Ishikawa (cell line): ENCODE measurements around a stretch of chr16.

GRCh38 chr16:5089915-5090942 lies 7.4 kb downstream of the EEF2KMT start:
- RRBS, result no CpG with 5 or more reads among the region's 36 CpGs

GRCh38 chr16:5117407-5117891 lies 19.9 kb upstream of the EEF2KMT start:
- RRBS, result no CpG with 5 or more reads among the region's 14 CpGs

DNA sequence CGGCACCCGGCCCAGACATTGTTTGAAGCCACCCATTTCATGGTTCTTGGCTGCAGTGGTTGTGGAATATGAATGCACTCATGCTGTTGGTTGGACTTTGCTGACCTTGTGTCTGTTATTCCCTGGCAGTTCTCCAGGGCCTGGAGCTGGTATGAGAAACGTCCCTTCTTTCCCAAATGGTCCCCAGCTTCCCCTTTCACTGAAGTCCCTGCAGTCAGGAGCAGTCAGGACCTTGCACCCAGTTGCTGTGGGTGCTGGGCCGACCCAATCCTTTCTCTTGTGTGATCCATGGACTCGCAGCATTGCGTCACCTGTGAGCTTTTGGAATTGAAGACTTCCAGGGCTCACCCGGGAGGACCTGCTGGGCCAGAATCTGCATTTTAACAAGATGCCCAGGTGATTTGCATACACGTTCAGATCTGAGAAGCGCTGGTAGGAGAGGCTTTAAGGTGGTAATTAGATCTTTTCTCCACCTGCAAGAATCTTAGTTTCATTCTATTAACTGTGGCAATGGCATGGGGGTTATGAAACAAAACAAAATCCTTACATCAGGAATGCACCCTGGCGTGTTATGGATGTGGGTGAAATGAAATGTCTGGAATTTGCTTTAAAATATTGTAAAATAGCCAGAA lies 37.3 kb upstream of the EEF2KMT start:
- RRBS, result no CpG with 5 or more reads among the region's 10 CpGs

DNA sequence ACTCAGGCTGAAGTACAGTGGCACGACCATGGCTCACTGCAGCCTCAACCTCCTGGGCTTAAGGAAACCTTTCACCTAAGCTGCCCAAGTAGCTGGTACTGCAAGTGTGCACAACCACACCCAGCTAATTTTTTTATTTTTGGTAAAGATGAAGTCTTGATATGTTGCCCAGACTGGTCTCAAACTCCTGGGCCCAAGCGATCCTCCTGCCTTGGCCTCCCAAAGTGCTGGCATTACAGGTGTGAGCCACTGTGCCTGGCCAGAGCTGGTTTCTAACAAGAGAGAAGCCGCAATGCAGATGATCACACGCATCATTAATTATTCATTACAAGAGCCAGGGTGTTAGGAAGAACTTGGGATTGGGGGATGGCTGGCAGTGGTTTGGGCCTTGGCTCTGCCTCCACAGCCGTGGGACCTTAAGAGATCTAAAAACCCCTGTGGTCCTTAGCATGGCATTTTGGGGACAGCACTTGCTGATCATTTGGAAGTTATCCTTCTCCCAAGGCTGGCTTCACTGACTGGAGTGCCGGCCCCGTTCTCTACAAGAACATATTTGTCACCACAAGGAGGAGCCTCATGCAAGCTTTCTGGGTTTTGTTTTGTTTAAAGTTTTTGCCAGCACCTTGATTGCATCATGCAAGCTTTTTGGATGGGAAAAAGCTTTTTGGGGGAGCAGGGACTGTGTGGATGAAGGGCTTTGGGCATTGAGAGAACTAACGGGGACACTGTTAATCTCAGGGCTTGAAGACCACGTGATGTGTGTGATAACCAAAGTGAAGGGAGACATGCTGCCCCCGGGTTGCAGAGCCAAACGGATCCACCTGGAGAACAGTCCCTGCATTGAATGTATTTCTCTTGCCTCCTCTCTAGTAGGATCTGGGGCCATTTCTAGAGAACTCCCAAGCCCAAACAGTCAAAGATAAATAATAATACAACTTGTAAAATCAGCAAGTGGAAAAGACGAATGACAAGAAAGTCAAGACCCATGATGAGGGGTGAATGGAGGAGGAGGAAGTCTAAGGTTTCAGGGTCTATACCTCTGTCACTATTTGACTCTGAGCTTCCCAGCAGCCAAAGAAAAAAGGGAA lies 17.5 kb downstream of the TMEM114 start:
- RRBS, result no CpG with 5 or more reads among the region's 12 CpGs

GRCh38 chr16:8651475-8651943 lies 22.9 kb upstream of the ABAT start:
- RRBS, result no CpG with 5 or more reads among the region's 7 CpGs

DNA sequence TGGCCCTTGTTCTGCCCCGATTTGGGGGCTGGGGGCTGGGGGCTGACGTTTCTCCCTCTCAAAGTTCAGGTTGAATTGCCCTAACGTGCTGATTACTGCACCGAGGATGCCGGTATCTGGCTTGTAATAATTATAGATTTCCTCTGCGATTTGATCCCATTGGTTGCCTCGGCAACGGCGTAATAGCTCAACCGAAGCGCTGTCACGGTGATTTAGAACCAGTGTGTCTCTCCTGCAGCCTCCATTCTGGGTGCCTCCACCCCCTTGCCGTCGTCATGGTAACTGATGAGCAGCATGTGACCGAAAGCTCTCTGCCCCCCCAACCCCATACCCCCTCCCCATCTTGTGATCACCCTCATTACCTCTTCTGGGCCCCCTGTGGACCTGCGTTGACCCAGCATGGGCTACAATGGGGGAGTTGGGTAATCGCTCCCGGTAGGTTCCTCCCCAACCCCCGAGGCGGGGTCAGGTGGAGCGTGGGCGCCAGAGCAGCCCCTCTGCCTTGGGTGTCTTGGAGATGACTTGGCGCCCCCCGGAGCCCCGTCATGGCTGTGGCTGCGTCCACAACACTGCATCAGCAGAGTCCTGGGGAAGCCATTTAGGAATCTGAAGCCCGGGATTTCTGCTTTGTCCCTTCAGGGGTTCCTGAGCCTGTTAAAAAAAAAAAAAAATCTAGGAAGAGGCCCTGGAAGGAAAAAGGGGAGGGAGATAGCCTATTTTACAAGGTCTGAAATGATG lies 38.4 kb downstream of the ABAT start:
- RRBS, result 12% methylated on average over 5 of the region's 27 CpGs

DNA sequence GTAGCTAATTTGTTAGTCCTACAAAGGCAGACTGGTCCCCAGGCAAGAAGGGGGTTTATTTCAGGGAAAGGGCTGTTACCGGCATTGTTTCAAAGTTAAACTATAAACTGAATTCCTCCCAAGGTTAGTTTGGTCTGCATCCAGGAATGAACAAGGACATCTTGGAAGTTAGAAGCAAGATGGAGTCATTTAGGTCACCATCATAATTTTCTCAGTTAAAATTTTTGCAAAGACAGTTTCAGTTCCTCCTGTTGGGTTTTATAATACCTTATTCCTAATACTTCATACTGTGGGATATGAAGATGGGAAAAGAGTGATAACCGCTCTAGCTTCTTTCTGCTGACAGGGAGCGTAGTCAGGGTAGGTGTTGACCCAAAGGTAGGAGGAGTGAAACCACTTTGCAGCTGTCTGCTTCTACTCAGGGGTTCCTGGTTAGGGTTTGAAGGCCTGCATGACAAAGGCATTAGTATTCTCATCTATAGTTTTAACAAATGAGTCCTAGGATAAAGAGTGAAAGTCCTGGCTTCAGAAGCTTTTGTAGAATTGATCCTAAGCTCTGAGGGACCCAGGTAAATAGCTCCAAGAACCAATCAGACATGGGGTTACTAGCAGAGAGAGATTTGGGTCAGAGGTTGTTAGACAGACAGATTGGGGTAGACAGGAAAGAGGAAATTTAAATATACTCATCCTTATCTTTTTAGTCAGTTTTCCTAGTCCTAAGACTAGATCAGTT lies 24.9 kb downstream of the PMM2 start:
- RRBS, result no CpG with 5 or more reads among the region's 3 CpGs

GRCh38 chr16:8861206-8862102 lies 7.4 kb downstream of the CARHSP1 start:
- RRBS, result no CpG with 5 or more reads among the region's 16 CpGs

DNA sequence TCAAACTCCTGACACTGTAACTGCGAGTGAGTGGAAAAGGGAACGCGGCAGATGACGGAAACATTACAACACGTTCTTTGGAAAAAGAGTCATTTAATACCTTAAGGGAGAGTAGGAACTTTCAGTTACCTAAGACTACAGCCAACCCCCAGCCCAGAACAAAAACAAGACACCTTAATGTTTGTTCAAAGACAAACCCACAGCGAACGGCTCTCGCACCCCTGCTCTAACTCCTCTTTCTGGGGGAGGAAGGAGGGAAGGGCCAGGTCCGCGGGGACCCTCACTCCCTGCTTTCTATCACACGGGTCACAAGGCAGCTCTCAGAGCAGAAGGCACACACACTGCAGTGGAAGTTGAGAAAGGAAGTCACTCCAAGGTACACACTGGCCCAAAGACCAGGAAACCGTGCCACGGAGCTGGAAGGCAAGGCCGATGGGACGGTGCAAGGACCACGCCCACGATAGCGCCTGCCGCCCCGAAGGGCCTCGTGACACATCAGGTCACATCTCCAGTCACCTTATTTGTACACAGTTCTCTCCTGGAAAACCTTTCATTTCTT lies 9.9 kb downstream of the LITAFD start:
- RRBS, result no CpG with 5 or more reads among the region's 21 CpGs

DNA sequence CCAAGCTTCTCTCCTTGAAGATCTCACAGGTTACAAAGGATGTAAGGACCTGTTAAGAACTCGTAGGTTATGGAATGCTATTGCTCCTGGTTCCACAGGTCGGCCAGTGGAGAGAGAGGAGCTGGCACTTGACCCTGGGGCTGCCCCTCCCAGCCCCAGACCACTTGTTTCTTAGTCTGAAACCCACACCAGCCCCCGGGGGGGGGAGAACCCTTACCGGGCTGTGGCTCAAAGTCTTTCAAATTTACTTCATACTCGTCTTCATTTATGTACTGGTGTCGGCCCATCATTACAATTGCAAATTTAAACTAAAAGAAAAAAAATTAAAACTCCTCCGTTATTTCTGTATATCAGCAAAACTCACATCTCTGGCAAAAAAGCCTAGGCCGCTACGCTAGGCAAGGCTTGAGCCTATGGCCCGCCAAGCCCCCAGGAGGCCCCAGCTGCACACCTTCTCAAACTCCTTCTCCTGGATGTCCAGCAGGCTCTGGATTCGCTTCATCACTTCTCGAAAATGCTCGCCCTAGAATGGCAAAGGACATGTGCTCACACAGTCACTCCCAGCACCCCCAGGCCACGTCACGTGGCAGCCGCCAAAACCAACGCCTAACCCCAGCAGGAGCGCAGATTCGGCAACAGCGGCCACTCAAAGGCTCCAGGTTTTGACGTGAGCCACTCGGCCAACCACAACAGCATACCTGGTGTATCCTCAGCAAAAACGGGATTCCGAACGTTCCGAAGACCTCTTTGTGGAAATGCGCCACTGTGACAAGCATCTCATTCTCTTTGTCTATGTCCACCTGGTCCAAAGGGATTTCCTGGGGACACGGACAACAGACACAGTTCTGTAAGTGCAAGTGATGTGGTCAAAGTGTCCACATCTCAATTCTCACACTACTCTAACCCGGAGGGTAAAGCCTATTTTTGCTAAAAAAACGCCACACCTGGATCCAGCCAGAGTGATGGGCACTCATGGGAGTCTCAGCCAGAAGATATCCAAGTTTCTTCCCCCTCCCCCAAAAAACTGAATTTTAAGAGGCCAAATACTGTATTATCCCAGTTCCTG lies 12.5 kb downstream of the LITAFD start:
- RRBS, result no CpG with 5 or more reads among the region's 30 CpGs

DNA sequence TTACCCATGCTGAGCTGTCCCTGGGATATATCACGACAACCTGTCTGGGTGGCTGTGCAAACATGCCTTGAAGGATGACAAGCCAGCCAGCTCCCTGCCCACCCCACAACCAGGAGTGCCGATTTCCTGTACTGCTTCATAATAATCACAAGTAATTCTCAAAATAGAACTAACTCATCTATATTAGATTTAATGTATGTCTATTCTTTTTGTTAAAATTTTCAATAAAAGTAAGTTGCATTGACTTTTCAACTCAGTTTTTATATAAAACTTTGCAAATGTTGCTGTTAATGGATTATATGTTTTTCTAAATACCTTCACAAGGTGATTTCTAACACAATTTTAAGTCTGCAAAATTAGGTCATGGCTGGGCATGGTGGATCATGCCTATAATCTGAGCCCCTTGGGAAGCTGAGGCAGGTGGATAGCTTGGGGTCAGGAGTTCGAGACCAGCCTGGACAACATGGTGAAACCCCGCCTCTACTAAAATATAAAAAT lies 36.1 kb downstream of the LITAFD start:
- RRBS, result no CpG with 5 or more reads among the region's 4 CpGs

GRCh38 chr16:8959815-8961029 lies 3.5 kb downstream of the USP7 start:
- RRBS, result no CpG with 5 or more reads among the region's 14 CpGs

DNA sequence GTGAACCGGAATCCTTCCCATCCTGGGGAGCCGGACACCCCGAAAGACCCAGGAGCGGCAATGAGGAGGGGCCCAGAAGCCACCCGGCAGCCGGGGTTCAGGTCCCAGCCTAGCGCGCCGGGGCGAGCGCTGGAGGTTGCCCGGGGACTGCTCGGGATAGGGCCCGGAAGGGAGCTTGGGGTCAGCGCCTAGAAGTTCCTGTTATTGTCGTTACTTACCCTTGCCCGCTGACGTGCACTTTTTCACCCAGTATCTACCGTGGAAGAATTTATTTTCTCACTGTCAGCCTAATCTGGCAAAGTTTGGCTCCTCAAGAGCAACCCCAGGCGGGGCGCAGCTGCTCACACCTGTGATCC lies 448 bp upstream of the USP7 start:
- RRBS, result 1% methylated on average over 4 of the region's 21 CpGs

DNA sequence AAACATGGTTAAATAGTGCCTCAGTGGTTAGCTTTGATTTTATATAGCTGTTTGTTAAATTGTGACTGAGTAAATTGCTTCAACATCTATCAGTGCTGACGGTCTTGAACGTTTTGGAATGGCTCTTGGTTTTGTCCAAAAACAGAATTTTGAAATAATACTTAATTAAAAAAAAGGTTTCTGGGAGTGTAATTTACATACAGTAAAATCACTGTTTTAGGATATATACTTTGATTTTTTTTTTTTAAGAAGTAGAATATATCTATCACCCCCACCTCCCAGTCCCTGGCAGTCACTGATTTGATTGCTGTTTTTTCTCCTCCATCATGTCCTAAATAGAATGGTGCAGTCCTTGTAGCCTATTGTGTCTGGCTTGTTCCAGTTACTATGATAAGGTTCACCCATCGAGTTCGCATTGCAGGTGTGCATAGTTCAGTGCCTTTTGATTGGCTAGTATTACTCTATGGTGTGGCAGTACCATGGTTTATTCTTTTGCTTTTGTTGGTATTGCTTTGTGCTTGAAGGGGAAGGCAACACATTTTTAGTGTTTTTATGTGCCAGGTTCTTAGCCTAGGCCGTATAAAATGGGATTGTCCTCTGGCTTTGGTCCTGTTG lies 2.9 kb downstream of the HAPSTR1 start:
- RRBS, result no CpG with 5 or more reads among the region's 5 CpGs

GRCh38 chr16:9108184-9109171 lies 17.0 kb downstream of the HAPSTR1 start:
- RRBS, result no CpG with 5 or more reads among the region's 12 CpGs

DNA sequence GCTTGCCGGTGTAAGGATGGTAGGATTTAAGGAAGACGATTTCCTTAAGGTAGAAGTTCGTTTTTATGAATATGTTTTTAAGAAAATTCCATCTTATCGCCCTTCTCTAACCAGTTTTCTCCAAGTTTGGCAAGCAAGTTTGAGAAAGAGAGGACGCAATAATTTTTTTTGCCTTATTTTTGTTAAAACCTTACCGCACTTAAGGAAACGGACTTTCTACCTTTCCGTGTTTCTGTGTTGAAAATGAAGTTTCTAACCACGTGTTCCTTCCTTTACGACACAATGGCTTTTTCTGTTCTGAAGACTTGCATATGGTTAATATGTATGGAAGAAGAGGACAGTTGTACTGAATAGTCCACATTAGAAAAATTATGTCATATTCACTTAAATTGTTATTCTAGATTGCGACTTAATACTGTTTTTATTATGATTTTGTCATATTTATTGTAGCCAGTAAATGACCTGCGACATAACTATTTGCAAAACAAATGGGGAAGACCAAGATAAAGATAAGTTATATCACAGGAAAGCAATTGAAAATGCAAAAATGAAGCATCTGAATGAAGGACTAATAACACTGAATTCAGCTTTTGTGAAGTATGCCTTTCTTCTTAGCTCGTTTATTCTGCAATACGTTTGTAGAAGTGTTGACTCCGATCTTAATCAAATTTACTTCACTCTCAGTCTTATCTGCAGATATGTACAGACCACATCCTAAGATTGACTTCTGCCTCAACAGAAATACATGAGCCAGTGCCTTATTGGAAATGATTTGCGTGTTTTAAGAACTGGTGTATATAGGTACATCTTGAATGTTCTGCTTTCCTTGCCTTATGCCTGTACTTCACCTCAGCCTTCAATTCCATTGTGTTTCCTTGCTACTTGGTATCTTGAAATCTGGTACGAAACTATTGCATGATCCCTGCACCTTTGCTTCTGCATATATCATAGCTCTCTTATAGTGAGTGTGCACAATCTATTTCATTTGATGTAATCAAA lies 1.1 kb downstream of the ATF7IP2 start:
- RRBS, result no CpG with 5 or more reads among the region's 17 CpGs

DNA sequence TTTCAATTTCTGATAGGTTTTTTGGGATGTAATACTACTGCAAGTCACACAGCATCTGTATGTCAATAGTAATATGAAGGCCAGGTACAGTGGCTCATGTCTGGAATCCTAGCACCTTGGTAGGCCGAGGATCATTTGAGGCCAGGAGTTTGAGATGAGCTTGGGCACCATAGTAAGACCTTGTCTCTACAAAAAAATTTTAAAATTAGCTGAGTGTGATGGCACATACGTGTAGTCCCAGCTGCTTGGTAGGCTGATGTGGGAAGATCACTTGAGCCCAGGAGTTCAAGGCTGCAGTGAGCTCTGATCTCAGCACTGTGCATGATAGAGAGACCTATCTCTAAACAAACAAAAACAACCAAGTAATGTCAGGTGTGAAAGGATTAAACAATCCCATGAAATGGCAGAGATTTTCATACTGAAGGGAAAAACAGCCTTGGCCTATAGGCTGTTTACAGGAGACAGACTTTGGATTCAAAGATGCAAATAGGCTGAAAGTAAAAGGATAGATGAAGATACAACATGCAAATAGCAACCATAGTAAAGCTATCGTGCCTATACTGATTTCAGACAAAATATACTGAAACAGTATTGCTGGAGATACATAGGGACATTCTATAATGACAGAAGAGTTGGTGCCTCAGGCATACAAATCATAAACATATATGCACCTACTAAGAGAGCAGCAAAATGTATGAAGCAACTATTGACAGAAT lies 8.0 kb downstream of the ATF7IP2 start:
- RRBS, result no CpG with 5 or more reads among the region's 3 CpGs

GRCh38 chr16:10457220-10458149 lies 71.6 kb downstream of the ATF7IP2 start:
- RRBS, result no CpG with 5 or more reads among the region's 7 CpGs

- RRBS, result 1% methylated on average over 31 of the region's 51 CpGs
Observed at GRCh38 chr16:10579395-10580440, 680 bp downstream of the EMP2 start.

GRCh38 chr16:10616948-10617690 lies 36.7 kb upstream of the EMP2 start:
- RRBS, result no CpG with 5 or more reads among the region's 12 CpGs